Measurements from ENCODE around the genes HNRNPAB and ZNF354C.

- PRO-cap, 5 experiments: no peak in any of the 5 experiments
- RAMPAGE, long total RNA, 2 experiments: no peak in any of the 2 experiments
- RRBS: 87% methylated on average over 3 of the region's 38 CpGs
Measured at GRCh38 chr5:177491302-177491883, 6.0 kb downstream of the PDLIM7 start.

GRCh38 chr5:177545443-177546086 lies 8.8 kb downstream of the FAM193B start:
- PRO-cap, 5 experiments: peak in 1 of 5 experiments; most common plus-strand start chr5:177545746 (in 1)
- RAMPAGE, long total RNA, 2 experiments: no peak in any of the 2 experiments
- RRBS: no CpG with 5 or more reads among the region's 3 CpGs

DNA sequence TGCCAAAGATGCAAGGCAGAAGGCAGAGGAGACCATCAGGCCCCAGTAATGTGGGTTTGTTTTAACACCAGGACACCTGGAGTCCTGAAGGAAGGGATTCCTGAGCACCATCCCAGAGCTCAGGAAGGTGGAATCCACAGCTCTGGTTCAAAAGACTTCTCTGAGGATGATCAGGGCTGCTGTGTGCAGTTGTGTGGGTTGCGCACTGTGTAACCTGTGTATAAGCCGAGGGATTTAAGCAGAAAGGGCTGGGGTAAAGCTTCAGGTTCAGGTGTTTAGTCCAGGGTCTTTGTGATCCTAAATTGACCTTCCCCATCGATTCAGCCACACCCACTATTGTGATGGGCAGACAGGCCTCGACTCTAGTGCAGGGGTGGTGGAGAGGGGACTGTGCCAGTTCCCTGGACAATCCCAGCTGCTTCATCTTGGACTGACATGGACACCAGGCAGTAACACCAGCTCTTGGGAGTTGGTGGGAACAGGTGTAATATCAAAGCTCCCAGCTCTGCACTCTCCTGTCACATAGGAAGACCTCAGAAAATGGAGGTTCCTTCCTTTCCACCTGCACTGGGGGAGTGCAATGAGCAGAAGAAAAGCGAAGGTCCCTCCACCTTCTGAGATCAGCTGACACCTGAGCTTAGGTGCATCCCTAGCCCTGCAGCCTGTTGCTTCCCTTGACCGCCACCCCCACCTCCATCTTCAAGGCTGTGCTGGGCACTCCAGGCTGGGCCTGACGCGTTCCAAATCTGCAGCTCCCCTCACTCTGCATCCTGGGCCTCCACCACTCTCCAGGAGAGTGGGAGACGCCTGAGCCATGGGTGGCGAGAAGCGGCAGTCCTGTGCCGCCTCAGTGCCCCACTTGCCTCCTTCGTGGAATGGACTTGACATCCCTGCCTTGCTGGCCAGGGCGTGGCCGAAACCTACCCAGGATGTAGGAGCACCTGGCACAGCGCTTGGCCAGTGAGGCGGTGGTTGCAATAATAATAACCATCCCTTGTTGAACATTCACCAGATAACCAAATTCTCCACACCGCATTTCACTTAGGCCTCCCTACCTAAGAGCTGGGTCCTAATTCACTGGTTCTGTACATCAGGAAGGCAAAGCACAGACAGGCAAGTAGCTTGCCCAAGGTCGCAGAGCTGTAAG lies 11.3 kb downstream of the B4GALT7 start:
- PRO-cap, 5 experiments: no peak in any of the 5 experiments
- RAMPAGE, long total RNA, 2 experiments: no peak in any of the 2 experiments
- RRBS: no CpG with 5 or more reads among the region's 19 CpGs

- PRO-cap, 5 experiments: no peak in any of the 5 experiments
- RAMPAGE, long total RNA, 2 experiments: no peak in any of the 2 experiments
- RRBS: no CpG with 5 or more reads among the region's 5 CpGs
Measured at GRCh38 chr5:177612036-177612398, 12.1 kb downstream of the B4GALT7 start.

DNA sequence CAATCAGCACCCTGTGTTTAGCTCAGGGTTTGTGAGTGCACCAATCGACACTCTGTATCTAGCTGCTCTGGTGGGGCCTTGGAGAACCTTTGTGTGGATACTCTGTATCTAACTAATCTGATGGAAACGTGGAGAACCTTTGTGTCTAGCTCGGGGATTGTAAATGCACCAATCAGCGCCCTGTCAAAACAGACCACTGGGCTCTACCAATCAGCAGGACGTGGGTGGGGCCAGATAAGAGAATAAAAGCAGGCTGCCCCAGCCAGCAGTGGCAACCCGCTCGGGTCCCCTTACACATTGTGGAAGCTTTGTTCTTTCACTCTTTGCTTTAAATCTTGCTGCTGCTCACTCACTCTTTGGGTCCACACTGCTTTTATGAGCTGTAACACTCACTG lies 89.1 kb downstream of the B4GALT7 start:
- PRO-cap, 5 experiments: no peak in any of the 5 experiments
- RAMPAGE, long total RNA, 2 experiments: no peak in any of the 2 experiments
- RRBS: no CpG with 5 or more reads among the region's 7 CpGs

DNA sequence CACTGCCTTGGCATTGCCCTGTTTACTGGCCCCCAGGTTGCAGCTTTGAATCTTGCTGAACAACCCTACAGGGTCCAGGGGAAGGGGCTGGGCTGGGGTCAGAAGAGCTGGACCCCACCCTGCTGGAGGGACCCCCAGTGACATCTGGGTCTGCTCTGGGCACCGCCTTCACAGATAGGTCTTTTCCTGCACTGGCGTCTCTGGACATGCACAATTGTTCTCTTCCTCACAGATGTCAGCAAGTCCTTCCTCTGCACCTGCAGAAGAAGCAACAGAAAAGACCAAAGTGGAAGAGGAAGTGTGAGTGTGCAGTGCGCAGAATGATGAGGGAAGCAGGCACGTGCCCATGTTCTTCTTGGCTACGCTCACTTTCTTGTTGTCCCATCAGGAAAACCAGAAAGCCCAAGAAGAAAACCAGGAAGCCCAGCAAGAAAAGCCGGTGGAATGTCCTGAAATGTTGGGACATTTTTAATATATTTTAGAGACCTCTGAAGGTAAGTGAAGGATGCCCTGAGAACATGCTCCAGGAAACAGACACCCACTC lies 50.7 kb upstream of the PROP1 start:
- PRO-cap, 5 experiments: no peak in any of the 5 experiments
- RAMPAGE, long total RNA, 2 experiments: no peak in any of the 2 experiments
- RRBS: no CpG with 5 or more reads among the region's 6 CpGs

DNA sequence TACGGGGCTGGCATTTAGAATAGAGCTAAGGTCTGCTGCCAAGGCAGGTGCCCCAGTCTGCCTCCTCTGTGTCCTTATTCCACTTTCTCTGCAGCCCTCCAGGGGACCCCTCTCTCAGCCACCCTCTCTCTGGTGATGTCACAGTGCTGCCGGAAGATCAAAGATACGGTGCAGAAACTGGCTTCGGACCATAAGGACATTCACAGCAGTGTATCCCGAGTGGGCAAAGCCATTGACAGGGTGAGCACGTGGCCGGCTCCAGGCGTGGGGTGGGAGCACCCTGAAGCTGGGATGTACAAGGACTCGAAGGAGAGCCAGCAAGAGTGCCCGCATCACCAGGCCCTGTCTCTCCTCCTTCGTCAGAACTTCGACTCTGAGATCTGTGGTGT lies 11.2 kb downstream of the NHP2 start:
- PRO-cap, 5 experiments: no peak in any of the 5 experiments
- RAMPAGE, long total RNA, 2 experiments: no peak in any of the 2 experiments
- RRBS: no CpG with 5 or more reads among the region's 12 CpGs

DNA sequence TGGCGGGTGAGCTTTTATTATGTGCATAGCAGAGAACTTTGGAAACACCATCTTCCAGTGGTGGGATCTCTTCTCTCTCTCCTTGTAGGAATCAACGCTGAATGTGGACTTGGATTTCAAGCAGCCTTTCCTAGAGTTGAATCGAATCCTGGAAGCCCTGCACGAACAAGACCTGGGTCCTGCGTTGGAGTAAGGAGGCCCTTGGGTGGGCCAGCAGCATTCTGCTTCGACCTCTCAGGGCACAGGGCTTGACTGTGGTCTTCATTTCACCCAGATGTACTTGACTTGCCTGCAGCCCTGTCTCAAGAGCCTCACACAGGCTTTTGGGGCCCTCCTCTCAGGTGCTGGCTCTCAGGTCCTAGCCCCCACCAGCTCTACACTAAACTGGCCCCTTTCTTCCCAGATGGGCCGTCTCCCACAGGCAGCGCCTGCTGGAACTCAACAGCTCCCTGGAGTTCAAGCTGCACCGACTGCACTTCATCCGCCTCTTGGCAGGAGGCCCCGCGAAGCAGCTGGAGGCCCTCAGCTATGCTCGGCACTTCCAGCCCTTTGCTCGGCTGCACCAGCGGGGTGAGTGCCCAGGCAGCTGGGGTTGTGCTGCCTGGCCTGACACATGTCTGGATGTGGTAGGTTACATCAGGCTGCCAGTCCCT lies 10.0 kb downstream of the NHP2 start:
- PRO-cap, 5 experiments: no peak in any of the 5 experiments
- RAMPAGE, long total RNA, 2 experiments: no peak in any of the 2 experiments
- RRBS: no CpG with 5 or more reads among the region's 15 CpGs

DNA sequence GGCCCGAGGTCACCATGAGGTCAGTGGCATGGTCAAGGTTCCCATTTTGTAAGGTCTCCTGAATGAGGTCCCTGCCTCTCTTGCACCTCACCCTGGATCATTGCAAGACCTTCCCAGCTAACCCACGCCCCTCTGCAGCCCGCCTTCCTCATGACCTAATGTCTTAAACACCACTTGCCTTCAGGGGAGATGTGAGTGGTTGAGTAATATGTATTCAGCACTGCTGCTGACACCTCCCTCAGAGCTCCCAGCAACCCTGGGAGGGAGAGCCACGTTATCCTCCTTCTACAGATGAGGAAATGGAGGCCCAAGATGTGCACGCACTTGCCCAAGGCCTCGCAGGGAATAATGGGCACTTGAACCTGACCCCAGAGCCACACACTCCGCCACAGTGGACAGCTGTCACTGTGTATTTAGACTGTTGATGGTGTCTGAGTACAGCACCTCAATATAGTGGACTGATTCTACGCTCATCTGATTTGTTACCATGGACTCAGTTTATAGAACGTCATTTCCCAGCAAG lies 7.2 kb downstream of the NHP2 start:
- PRO-cap, 5 experiments: no peak in any of the 5 experiments
- RAMPAGE, long total RNA, 2 experiments: no peak in any of the 2 experiments
- RRBS: no CpG with 5 or more reads among the region's 9 CpGs

- PRO-cap, 5 experiments: no peak in any of the 5 experiments
- RAMPAGE, long total RNA, 2 experiments: no peak in any of the 2 experiments
- RRBS: no CpG with 5 or more reads among the region's 30 CpGs
Measured at GRCh38 chr5:178163937-178164667, 10.4 kb upstream of the NHP2 start.

- PRO-cap, 5 experiments: peak in 5 of 5 experiments; most common plus-strand start chr5:178204533 (in 5); most common minus-strand start chr5:178205170 (in 1)
- RAMPAGE, long total RNA, 2 experiments: start-site peak on the plus strand in 1 of 2 experiments, at chr5:178204530-178204546 at its widest, 76 reads per replicate
- RRBS: 1% methylated on average over 31 of the region's 123 CpGs
Measured at GRCh38 chr5:178204446-178205283, at the start of gene HNRNPAB. Gene HNRNPAB (plus strand): TSS chr5:178204533.

GRCh38 chr5:178234907-178235393 lies 2.3 kb upstream of the PHYKPL start:
- PRO-cap, 5 experiments: peak in 1 of 5 experiments; most common minus-strand start chr5:178235132 (in 1)
- RAMPAGE, long total RNA, 2 experiments: no peak in any of the 2 experiments
- RRBS: no CpG with 5 or more reads among the region's 8 CpGs

DNA sequence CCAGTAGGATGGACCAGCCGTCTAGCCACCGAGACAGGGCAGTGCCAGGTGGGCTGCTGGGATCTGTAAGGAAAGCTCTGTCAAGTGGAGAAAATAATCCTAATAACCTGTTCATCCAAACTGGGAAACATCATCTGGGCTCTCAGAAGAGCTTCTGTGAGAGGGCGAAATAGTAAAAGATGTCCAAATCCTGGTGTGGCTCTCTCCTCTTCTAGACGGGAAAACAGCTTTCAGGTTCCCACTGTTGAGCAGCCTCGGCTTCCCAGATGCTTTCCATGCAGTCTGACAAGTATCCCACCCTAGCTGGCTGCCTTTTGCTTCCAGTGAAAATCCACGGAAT lies 129.9 kb downstream of the COL23A1 start:
- PRO-cap, 5 experiments: no peak in any of the 5 experiments
- RAMPAGE, long total RNA, 2 experiments: no peak in any of the 2 experiments
- RRBS: no CpG with 5 or more reads among the region's 6 CpGs

DNA sequence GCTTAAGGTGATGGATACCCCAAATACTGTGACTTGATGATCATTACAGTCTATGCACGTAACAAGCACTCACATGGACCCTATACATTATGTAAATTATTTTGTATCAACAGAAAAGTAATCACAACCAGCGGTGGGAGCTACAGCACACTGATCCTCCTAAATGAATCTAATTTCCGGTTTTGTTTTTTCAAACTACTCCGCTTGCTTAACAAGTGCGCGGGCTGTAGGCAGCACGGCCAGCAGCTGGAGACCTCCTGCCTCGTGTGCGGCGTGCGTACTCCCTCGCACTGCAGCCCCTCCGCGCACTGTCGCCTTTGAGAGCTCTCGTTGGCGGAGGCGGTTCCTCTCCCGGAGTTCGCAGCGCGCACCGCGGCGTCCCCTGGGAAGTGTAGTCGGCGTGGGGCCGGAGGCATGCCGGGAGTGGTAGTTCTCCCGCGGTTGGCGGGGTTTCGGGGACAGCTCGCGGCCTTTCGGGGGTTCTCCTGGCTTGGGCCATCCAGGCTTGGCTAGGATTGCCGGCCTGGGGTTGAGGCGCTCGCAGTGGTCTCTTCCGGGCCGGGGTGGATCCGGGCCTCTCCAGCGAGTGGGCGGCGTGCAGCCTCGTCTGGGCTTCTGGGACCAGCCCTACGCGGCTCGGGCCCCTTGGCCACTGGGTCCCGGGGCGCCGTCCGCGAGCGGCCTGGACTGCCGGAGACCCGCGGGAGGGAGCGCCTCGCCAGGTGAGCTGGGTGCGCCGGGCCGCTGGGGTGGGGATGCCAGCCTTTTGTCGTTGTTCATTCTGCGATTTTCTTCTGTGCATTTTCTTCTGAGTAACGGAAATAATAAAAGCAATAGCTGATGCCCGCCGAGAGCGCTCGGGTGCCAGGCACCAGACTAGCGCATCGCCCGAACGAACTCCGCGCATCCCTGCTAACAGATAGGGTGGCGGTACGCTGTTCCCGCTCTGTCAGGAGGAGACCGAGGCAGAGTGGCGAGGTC lies at the start of gene ZNF354C:
TSS of gene ZNF354C (plus strand) at position 429 of the 981 bp plus-strand sequence.
- PRO-cap, 5 experiments: peak in 5 of 5 experiments; most common plus-strand start position 429 of the sequence (in 4); most common minus-strand start position 310 of the sequence (in 4)
- RAMPAGE, long total RNA, 2 experiments: no peak in any of the 2 experiments
- RRBS: 3% methylated on average over 34 of the region's 81 CpGs

DNA sequence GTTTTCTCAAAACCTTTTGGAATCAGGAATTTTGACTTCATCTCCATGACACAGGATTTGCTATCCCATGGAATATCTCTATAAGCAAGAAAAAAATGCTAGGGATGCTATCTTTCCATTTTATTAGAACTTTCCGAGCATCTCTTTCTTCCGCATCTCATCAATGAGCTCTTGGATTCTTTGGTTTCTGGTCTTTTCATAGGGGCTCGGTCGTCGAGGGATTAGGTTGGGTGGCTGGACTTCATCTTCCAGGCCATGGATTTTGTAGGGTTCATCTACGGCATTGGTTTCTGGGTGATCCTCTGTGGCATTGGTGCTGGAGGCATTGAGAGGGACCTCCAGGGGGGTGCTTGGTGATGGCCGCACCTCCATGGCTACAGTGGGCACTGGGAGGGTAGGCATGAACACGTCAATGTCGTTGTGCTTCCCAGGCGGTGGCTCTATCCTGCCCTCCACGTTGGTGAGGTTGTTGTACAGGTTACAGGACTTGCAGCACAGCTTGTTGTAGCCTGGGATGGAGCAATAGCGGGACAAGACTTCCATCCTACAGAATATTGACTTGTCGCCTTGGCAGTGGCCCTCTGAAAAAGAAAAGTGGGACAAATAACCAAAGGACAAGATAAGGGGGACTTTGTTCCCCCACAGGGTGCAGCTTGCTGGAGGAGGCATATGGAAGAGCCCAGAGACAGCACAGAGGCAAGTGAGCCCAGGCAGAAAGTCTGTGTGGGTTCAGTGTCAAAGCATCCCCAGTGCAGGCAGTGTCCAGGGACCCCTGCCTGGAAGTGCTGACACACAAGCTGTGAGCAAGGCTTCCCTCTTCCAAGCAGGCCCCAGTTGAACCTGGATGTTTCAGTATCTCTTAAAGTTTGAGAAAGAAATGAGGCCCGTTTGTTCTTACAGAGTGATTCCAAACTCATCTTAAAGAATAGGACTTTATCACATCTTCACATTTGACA lies 53.8 kb downstream of the ZNF354C start:
- PRO-cap, 5 experiments: no peak in any of the 5 experiments
- RAMPAGE, long total RNA, 2 experiments: no peak in any of the 2 experiments
- RRBS: no CpG with 5 or more reads among the region's 14 CpGs

DNA sequence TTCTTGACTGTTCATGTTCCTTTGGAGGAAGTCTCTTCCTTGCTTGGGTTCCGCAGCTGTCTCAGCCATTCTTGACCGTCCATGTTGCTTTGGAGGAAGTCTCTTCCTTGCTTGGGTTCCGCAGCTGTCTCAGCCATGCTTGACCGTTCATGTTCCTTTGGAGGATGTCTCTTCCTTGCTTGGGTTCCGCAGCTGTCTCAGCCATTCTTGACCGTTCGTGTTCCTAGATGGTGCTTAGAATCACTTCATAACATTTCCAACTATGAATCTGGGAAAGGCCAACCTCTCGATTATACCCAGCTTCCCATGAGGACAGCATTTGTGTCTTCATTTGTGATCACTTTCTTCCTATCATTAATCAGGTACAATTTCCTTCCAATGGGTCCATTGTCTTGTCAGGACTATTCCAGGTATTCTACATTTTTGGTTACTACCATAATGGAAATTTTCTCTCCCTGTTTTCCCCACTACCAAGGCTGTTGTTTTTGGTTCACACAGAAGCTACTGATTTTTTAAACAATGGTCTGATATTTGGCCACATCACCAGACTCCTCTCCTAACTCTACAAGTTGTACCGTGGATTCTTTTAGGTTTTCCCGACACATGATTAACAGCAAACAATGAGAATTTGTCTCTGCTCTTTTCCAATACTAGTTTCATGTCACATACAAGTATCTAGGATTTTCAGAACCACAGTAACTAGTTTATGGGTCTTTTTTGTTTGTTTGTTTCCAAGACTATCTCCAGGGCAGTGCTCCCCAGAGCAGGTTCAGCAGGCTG lies 115.1 kb downstream of the ZNF354C start:
- PRO-cap, 5 experiments: no peak in any of the 5 experiments
- RAMPAGE, long total RNA, 2 experiments: no peak in any of the 2 experiments
- RRBS: no CpG with 5 or more reads among the region's 10 CpGs

GRCh38 chr5:179176560-179177018 lies 116.4 kb downstream of the ZNF354C start:
- PRO-cap, 5 experiments: no peak in any of the 5 experiments
- RAMPAGE, long total RNA, 2 experiments: no peak in any of the 2 experiments
- RRBS: no CpG with 5 or more reads among the region's 11 CpGs

GRCh38 chr5:179300712-179301375 lies 44.4 kb downstream of the ADAMTS2 start:
- PRO-cap, 5 experiments: no peak in any of the 5 experiments
- RAMPAGE, long total RNA, 2 experiments: no peak in any of the 2 experiments
- RRBS: 47% methylated on average over 2 of the region's 16 CpGs

GRCh38 chr5:179378485-179379255 lies 33.4 kb upstream of the ADAMTS2 start:
- PRO-cap, 5 experiments: no peak in any of the 5 experiments
- RAMPAGE, long total RNA, 2 experiments: no peak in any of the 2 experiments
- RRBS: no CpG with 5 or more reads among the region's 14 CpGs

GRCh38 chr5:179530331-179531136 lies 19.8 kb upstream of the RUFY1 start:
- PRO-cap, 5 experiments: peak in 2 of 5 experiments; most common plus-strand start chr5:179530864 (in 1); most common minus-strand start chr5:179530749 (in 1)
- RAMPAGE, long total RNA, 2 experiments: start-site peak on the minus strand in 1 of 2 experiments, at chr5:179530703-179530808 at its widest, 17 reads per replicate
- RRBS: 22% methylated on average over 24 of the region's 54 CpGs